A375 (cell line): ENCODE results near the genes CD37, PTH2, CPT1C and TBC1D17.

GRCh38 chr19:49217193-49217868 lies 59.7 kb downstream of the TRPM4 start:
- RAMPAGE, long total RNA = no peak

DNA sequence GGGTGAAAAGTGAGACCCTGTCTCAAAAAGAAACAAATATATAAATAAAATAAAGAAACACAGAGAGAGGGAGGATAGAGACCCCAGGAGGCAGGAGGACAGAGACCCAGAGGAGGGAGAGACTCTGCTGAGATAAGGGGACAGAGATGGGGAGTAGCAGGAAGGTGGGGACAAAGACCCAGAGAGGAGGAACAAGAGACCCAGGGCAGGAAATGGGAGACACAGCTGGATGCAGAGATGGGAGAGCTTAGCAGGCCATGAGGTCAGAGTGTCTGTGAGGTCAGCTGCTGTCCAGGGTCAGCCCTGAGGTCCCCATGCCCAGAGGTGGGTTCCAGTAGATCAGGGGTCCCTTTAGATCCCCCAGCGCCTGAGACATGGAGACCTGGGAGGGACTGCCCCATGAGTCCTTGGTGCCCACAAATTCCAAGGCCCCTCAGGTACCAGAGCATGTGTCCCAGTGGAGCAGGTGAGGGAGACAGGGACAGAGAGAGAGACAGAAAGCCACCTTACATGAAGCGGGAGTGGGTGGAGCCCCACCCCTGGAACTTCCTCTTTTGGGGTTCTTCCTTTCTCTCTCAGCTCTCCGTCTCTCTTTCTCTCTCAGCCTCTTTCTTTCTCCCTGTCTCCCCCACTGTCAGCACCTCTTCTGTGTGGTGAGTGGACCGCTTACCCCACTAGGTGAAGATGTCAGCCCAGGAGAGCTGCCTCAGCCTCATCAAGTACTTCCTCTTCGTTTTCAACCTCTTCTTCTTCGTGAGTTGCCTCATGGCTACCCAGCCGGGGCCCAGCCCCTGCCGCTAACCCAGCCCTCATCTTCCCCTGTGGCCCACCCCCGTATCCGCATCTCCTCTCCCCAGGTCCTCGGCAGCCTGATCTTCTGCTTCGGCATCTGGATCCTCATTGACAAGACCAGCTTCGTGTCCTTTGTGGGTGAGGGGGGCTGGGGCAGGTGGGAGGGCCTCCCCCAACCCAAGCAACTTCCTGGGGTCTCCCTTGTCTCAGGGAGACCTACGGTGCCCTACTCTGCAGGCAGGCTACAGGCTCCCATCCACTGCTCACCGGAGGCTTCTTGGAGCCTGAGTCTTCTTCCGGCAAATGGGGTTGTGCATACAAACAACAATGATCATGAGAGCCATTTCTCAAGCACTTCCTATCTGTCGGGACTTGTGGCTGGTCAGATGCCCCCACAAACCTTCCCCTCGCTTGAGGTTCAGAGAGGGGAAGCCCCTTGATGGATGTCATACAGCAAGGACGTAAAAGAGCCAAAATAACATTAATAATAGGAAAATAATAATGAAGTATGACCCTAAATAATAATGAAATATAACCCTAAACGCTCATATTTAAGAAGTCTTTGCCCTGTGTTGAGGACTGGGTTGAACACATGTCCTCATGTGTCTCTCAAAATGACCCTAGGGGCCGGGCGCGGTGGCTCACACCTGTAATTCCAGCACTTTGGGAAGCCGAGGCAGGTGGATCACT lies at the start of gene CD37:
TSS of gene CD37 (plus strand) at position 550 of the 1,482 bp plus-strand sequence.
- RAMPAGE, long total RNA = no peak

DNA sequence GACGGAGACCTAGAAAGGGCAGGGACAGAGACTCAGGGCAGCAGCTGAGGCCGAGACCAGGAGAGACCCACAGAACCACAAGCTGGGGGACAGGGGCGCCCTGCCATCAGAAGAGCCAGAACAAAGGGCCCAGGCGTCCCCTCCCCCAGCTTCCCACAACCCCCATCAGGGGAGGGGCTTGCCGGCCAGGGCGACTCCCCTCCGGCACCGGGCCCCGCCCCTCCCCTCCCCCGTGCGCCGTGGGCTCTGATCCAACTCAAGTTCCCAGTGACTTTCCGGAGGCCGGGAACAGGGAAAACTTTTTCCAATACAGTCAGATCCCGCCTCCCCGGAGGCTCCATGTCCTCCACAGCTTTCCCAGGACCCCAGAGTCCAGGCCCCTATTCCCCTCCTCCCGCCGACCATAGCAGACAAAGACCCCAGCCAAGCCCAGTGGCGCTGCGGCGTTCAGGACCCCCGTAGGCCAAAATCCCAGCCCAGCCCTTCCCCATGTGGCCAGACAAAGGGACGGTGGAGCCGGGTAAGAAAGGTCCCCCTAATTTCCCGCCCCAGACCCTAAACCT lies 748 bp downstream of the TEAD2 start:
- RAMPAGE, long total RNA = no peak

- RAMPAGE, long total RNA = no peak
Measured at GRCh38 chr19:49423422-49423863, at the start of gene PTH2. Gene PTH2, minus strand, starts transcription at chr19:49423441.

DNA sequence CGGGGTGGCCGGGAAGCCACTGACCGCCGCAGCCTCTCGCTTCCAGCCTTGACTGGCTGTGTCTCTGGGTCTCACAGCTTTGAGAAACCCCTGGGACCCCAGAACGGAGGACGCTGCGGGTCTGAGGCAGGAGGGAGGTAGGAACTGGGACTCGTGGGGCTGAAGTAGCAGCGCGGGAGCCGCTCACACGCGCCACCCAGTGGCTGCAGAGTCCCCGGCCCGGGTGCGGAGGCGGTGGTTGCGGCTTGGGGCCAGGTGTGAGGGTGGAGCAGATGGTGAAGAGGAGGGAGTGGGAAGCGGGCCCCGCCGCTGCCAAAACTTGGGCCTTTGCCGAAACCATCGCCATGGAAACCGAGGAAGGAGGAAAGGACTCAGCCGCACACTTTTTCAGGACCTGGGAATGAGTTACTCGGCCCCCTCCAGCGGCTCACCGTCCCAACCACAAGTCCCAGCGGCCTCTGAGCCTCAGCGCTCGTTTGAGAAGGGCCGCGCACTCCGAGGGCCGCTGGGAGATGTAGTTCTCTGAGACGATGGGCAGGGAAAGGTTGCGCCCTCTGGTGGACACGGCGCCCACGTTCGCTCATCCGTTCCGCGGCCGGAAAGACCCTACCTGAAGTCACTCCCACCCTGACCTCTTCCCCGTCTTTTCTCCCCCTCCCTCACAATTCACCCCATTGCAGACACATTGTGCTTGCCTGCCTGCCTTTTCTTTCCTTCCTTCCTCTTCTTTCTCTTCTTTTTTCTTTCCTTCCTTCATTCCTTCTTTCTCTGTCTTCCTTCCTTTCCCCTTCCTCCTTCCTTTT lies 2.2 kb upstream of the SLC17A7 start:
- RAMPAGE, long total RNA = no peak

GRCh38 chr19:49446970-49447239 lies 4.7 kb downstream of the PIH1D1 start:
- RAMPAGE, long total RNA = no peak

DNA sequence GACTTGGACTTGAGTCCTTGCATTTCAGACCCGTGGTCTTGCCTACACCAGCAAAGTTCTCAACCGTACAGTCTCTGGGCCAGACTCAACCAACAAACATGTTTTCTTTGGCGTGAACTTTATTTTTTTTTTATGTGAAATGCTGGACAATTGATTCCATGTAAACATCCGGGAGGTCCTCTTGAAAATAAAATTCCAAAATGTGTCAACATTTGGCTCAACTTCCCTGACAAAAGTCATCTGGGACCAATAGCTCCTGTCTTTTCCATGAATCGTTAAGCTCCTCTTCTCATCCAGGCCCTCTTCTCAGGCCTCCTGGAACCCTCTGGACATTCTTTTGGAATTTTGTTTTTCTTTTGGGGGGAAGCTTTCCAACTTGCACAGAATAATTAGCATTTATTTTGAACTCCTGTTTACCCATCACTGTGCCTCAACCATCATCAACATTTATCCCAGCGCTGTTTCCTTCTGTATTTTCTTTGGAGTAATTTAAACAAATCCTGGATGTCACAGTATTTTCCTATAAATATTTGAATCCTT lies 2.8 kb downstream of the ALDH16A1 start:
- RAMPAGE, long total RNA = no peak

- RAMPAGE, long total RNA = no peak
Measured at GRCh38 chr19:49490131-49490698, 2.8 kb downstream of the RPL13A start.

DNA sequence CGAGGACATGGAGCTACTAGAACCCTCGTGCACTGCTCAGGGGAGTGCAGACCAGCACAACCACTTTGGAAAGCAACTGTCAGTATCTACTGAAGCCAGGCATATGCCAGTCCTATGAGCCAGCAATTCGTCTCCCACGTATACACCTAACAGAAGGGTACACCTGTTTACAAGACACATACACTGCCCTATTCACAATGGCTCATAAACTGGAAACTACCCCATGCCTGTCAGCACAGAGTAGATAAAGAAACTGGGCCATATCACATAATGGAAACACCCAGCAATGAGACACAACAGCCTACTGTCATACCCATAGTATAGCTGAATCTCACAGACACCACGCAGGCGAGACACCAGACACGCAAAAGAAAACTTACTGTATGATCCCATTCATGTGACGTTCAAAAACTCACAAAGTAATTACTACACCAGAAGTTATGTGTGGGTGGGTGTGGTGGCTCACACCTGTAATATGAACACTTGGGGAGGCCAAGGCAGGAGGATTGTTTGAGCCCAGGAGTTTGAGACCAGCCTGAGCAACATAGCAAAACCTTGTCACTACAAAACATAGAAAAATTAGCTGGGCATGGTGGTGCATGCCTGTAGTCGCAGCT lies 15.7 kb downstream of the NOSIP start:
- RAMPAGE, long total RNA = no peak

DNA sequence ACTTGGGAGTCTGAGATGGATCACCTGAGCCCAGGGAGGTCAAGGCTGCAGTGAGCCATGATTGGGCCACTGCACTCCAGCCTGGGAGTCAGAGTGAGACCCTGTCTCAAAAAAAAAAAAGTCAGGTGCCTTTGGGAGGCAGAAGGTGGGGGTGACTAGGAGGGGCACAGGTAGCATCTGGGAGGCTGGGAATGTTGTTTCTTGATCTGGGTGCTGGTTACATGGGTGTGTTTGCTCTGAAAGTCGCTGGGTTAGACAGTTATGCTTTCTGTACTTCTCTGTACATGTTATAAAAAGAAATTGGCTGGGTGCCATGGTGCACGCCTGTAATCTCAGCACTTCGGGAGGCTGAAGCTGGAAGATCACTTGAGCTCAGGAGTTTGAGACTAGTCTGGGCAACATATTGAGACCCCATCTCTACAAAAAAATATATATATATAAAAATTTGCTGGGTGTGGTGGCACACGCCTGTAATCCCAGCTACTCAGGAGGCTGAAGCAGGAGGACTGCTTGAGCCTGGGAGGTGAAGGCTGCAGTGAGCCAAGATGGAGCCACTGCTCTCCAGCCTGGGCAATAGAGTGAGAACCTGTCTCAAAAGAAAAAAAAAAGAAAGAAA lies 15.1 kb downstream of the NOSIP start:
- RAMPAGE, long total RNA = no peak

GRCh38 chr19:49595515-49596681 lies 4.9 kb downstream of the PRR12 start:
- RAMPAGE, long total RNA = no peak

DNA sequence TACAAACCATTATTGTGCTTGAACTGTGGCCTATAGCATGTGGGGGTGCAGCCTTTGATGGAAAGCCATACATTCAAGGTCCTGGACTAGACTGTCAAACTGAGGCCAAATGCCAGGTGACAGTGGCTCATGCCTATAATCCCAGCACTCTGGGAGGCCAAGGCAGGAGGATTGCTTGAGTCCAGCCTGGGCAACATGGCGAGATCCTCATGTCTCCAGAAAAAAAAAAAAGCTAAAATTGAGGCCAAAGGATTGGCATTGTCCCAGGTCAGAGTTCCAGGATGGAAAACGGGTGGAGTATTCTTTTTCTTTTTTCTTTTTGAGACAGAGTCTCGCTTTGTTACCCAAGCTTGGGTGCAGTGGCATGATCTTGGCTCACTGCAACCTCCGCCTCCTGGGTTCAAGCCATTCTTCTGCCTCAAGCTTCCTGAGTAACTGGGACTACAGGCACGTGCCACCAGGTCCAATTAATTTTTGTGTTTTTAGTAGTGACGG lies 10.6 kb downstream of the RRAS start:
- RAMPAGE, long total RNA = no peak

- RAMPAGE, long total RNA = no peak
Measured at GRCh38 chr19:49679254-49679853, 2.3 kb downstream of the PRMT1 start.

GRCh38 chr19:49690848-49691742 lies at the start of gene CPT1C:
Gene CPT1C, plus strand, starts transcription at chr19:49691116.
- RAMPAGE, long total RNA = no peak

DNA sequence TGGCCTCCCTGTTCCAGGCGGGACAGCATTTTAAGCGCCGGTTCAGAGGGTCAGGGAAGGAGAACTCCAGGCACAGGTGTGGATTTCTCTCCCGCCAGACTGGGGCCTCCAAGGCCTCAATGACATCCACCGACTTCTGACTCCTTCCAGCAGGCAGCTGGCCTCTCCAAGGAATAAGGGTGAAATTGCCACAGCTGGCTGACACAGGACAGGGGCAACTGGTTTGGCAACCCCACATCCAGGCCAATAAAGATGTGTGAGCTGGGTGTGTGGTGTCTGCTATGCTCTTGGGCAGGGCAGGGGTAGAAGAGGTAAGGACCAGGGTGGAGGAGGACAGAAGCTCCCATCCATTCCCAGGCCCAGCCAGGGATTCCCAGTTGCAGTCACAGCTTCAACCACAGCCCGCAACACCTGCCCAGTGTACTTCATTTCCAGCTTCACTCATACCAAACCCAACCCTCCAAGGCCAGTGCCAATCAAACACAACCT lies 22.6 kb downstream of the CPT1C start:
- RAMPAGE, long total RNA = no peak

GRCh38 chr19:49758113-49758647 lies 4.9 kb downstream of the TSKS start:
- RAMPAGE, long total RNA = no peak

GRCh38 chr19:49769122-49769905 lies 2.5 kb downstream of the AP2A1 start:
- RAMPAGE, long total RNA = no peak

GRCh38 chr19:49809690-49809821 lies 3.5 kb downstream of the FUZ start:
- RAMPAGE, long total RNA = no peak

- RAMPAGE, long total RNA = no peak
Measured at GRCh38 chr19:49852480-49852918, 14.9 kb downstream of the PNKP start.

- RAMPAGE, long total RNA = no peak
Measured at GRCh38 chr19:49877585-49878590, at the start of gene TBC1D17. Gene TBC1D17, plus strand, starts transcription at chr19:49877702.